Pulmonary lymph node (tissue), 1 donor: ENCODE data around the genes KPNA3, SPRYD7, TRIM13 and DLEU7.

DNA sequence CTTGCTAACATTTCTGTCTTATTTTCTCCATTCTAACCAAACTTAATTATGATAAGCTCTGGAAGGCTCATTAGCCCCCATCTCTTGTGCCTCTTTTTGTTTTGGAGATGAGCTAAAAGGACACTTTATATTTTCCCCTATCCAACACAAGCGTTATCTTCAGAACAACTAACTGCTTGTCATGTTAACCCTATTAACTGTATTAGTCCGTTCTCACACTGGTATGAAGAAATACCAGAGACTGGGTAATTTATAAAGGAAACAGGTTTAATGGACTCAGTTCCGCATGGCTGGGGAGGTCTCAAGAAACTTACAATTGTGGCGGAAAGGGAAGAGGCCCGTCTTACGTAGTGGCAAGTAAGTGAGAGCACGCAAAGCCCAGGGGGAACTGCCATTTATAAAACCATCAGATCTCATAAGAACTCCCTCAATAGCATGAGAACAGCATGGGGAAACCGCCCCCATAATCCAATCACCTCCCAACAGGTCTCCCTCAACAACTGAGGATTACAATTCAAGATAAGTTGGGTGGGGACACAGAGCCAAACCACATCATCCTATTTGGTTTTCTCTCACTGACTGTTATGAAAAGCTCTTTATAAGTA lies 34.6 kb downstream of the PHF11 start:
- PRO-cap, result no peak

DNA sequence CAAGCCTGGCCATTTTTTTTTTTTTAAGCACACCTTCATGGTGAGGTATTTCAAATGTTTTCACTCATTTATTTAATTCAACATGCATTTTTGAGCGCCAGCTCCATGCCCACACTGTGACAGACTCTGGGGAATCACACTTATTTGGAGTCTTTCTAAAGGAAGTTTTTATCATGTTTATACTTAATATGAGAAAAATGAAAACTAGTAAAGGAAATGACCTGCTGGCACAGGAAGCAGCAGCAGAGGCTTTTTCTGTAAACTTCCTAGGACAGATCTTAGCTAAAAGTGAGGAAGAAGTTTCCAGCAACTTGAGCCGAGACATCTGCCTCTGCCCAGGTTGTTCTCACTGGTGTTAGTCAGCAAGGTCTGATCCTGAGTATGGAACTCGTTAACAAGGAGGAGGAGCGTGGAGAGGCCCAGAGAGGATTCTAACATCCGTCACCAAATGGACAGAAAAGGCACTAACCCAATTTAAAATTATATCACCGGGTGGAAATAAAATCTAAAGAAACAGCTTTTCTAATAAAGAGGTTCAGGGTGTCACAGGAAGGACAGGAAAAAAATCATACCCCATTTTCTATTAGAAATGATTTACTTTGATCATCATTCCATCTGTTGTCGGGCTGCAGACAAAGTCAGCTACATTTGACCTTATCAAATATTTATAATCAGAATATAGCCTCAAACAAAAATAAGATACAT lies 43.6 kb downstream of the PHF11 start:
- PRO-cap, result unidirectional peak, plus-strand start at position 309 of the sequence

DNA sequence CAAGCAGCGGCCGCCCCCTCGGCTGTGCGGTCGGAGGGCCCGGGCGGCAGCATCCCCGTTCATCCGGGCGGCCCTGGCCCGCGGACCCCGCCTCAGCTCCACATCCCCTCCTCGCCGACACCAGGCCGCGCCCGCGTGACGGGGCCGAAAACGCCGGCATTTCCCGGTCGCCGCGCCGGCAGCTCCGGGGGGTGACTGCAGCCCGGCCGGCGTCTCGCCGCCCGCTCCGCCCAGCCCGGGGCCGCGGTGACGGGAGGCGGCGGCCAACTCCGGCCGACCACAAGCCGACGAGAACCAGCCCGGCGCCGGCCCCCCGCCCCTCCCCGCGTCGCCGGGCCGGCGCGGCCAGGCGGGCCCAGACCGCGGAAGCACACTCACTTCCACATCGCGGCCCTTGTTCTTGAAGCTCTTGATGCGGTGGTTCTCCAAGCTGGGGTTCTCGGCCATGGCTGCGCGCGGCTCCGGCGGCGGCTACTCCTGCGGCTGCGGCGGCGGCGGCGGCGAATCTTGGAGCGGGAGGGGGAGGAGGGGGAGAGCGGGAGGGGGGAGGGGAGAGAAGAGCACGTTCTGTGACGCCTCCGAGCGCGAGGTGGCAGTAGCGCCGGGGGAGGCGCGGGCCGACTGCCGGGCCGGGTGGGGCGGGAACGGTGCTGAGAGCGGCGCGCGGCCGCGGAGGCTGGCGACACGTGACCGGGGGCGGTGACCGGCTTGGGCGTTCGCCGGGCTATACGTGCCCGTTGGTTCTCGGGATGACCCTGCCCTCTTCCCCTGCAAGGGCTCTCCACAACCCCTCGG lies at the start of gene KPNA3:
Gene KPNA3 (minus strand): TSS at position 623 of the 795 bp plus-strand sequence.
- PRO-cap, result bidirectional peak, plus-strand start at position 737 of the sequence, minus-strand start at position 479 of the sequence

DNA sequence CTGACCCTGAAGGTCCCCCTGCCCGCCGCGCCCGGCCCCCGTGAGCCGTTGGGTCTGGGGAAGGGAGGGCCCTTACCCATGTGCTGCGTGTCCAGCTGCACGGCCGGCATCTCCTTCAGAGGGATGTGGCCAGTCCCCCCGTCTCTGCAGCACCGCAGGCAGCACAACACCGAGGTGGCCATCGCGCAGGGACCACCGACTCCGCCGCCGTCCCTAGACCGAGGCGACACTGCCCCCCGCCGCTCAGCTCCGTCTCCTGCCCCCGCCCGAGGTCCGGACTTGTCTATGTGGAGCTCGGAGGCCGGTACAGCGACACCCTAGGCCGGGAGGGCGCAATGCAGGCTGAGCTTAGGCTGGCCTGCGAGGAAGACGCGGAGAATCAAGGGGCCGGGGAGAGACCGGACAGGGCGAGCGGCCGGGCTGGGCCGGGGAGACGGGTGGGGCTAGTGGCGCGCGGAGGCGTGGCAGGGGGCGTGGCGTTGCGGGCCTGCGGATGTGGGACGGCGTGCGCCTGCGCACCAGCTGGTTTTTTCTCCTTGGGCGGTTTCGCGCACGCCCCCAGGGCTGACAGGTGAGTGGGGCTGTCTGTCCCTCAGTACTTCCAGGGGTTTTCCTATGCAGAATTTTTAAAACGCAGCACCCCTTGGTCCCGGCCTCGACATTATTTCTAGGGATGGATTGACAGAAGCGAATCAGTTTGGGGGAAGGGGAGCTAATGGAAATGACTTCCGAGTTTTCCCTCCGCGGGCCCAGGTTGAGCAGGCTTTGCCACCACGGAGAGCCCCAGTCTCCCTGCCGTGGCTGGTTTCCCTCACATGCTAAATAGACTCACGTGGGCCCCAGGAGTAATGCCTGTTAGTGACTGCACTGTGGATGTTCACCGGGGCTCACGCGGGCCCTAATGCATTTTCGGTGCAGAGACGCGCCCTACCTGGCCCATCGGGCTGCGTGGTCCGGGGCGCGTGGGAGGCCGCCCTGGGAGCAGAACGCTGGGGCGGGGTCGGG lies at the start of gene SPRYD7:
Gene SPRYD7 (minus strand): TSS at position 287 of the 1,005 bp plus-strand sequence.
- PRO-cap, result bidirectional peak, plus-strand start at position 695 of the sequence, minus-strand start at position 258 of the sequence

- PRO-cap, result bidirectional peak, plus-strand start at chr13:49997077, minus-strand start at chr13:49996761; unidirectional peak, minus-strand start at chr13:49997421; unidirectional peak, minus-strand start at chr13:49997466
Measured at GRCh38 chr13:49996945-49997804, at the start of gene TRIM13. Gene TRIM13, plus strand, starts transcription at chr13:49997042.

DNA sequence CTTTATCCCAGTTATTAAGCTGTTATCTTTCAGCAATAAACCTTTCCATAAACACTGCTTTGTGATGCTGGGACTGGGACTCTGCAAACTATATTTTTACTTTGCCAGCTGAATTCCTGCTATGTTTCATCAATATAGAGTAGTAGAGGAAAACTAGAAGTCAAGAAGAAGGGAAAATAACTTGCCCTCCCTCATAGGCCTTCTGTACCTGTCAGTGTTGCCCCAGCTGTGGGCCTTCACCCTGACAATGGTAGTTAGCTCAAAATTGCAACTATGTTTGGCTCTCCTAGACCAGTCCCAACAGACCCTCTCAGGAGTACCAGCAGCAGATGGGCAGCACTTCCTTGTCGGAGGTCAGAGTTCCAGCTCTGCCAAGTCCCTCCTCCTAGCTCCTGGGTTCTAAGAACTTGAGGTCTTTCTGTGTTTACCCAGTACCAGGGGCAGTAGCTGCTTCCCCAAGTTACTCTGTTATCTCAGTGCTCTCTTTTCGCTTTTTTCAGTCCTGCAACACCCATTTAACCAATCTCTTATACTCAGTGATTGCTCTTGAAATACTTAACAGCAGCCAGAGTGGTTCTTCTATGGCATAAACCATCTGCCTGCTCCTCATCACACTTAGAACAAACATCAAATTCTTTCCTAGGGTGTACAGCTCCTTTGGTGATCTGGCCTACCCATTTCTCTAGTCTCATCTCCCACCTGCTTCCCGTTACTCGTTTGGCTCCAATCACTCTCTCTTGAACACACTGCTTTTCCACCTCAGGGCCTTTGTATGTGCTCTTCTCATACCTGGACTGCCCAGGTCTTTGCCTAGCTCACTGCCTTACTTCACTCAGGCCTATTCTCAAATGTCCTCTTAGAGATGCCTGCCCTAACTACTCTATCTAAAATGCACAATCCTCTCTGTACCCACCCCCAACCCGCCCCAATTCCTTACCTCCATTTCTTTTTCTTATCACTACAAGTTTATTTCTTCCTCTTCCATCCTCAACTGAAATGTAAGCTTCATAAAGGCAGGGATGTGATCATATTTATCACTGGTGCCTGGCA lies 100.2 kb downstream of the KCNRG start:
- PRO-cap, result no peak

- PRO-cap, result bidirectional peak, plus-strand start at chr13:50126679, minus-strand start at chr13:50126447
Measured at GRCh38 chr13:50126604-50126868, 111.3 kb downstream of the KCNRG start.

GRCh38 chr13:50129113-50129877 lies 114.1 kb downstream of the KCNRG start:
- PRO-cap, result no peak

DNA sequence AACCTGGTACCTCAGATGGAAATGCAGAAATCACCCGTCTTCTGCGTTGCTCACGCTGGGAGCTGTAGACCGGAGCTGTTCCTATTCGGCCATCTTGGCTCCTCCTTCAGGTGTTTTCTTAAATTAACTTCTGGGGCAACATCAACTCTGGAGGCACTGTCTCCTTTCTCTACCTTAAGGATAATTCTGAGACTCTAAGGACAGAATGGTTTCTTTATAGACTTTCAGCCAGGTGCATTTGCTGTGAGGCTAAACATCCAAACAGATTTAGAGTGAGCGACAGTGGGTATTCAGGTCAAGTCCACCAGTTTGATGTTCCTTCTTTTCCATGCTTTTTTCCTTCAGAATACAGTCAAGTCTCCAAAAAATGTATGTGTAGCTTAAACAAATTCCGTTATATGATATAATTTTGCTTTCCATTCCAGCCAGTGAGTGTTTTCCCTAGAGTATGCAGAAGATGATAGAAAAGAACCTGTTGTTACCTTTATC lies 171.0 kb downstream of the KCNRG start:
- PRO-cap, result no peak

- PRO-cap, result no peak
Measured at GRCh38 chr13:50843146-50844054, at the start of gene DLEU7. Gene DLEU7, minus strand, starts transcription at chr13:50843692.

- PRO-cap, result bidirectional peak, plus-strand start at chr13:50893750, minus-strand start at chr13:50893669
Measured at GRCh38 chr13:50893600-50894009, 16.0 kb upstream of the RNASEH2B start.

GRCh38 chr13:50911830-50912590 lies 2.4 kb downstream of the RNASEH2B start:
- PRO-cap, result bidirectional peak, plus-strand start at chr13:50912118, minus-strand start at chr13:50912127

DNA sequence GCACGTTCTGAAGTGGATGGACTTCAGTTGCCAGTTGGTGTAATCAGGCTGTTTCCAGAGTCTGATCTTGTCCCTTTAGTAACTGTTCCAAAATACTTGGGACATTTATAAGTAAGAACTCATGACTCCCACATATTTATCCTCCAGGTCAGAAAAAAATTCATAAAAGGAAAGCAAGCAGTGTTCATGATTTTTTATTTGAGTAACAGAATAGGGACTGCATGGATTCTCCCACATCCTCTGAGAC lies 5.0 kb downstream of the RNASEH2B start:
- PRO-cap, result no peak

DNA sequence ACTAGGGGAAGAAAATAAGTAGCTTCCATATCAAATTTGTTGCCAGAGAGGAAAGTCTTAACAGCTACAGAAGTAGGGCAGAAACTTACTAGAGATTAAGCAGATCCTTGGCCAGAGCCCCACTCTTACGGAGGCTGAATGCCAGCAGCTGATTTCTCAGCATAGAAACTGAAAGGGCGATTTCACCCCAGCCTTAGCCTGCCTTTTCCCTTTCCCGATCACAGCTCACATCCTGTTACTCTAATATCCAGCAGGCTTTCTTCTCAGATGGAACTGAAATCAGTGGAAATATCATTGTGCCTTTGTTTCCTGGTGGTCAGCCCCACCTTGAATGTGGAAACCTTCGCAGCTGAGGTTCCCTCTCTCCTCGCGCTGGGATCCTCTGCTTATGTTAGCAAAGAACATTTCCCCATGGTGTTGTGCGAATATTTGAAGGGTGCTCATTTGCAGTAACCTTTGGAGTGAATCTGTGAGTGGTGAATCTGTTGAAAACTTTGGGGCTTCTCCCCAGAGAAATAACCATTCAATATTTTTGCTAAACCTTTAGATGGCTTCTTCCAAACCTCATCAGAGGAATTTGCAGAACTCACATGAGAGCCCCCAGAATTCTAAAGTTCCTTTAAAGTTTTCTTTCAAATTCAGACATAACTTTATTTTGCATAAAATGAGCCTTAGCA lies 8.5 kb downstream of the FAM124A start:
- PRO-cap, result no peak

GRCh38 chr13:51422580-51423429 lies 30.0 kb downstream of the INTS6 start:
- PRO-cap, result no peak

GRCh38 chr13:51431890-51432573 lies 20.8 kb downstream of the INTS6 start:
- PRO-cap, result no peak

DNA sequence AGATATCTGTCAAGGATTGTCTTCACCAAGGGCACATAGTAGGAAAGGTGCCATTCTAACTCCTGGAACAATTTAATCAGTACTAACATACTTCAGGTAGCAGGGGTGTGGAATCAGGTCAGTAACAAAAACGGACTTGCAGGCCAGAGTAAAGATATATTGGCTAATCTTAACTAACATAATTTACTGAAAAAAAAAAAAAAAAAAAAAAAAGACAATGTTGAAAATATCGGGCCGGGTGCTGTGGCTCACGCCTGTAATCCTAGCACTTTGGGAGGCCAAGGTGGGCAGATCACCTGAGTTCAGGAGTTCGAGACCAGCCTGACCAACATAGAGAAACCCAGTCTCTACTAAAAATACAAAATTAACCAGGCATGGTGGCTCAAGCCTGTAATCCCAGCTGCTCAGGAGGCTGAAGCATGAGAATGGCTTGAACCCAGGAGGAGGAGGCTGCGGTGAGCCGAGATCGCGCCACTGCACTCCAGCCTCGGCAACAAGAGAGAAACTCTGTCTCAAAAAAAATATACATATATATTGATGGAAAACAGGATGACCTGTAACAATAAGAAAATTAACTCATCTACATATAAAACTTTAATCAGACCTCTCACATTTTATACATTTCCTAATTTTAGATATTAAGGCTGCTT lies 5.2 kb downstream of the INTS6 start:
- PRO-cap, result no peak

DNA sequence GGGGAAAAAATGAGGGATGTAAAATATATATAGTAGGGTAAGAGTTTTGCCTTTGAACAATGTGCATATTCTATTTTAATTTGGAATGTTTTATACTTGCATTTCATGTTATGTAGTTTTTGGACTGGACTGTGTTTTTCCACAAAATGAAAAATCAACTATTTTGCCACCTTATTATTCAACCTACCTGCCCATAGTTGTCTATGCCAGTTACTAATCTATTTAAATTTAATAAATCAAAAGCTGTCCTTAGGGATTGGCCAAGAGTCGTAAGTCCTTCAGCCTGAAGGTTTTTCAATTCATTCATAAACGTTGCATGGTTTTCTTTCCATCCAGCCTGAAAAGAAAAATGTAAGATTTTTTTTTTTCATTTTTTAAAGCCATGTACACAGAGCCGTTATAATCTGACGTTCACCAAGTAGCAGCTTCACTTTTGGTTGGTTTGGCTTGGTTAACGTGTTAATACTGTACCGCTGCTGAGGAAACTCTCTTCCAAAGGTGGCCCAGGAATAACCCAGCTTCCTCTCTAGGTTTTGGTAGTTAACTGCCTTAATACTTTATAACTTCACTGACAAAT lies 1.9 kb downstream of the INTS6 start:
- PRO-cap, result unidirectional peak, plus-strand start at position 430 of the sequence; unidirectional peak, plus-strand start at position 495 of the sequence

- PRO-cap, result bidirectional peak, plus-strand start at chr13:51453358, minus-strand start at chr13:51453031; bidirectional peak, plus-strand start at chr13:51453674, minus-strand start at chr13:51453693
Measured at GRCh38 chr13:51453146-51453952, 513 bp upstream of the INTS6 start.

DNA sequence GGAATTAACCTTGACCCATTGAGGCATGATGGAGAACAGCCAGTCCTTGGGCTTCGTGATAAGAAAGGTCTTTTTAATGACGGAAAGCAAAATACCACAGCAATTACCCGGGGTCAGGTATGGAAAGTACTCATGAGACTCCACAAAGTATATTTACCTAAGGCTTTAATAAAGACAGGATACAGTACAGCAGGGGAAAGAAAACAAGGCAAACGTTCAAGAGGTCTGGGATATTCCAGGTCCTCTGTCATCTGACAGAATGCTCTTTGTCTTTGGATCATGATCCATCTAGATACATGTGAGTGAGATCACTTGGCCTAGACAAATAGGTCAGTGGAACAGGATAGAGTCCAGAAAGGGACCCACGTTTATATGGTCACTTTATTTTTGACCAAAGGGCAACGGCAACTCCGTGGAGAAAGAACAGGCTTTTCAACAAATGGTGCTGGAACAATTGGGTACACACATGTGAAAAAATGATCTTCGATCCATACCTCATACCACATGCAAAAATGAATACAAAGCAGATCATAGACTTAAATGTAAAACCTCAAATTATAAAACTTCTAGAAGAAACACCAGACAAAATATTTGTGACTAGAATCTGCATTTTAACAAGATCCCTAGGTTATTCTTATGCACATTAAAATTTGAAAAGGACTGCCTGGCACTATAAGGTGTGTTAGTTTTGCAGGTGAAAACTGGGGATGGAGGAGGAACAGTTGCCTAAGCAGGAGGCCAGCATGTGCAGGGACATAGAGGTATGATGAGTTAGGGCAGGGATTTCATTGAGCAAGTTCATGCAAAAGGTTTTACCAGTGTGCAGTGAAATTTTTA lies 52.4 kb downstream of the WDFY2 start:
- PRO-cap, result no peak